SK-MEL-5 (cell line): ENCODE measurements around a stretch of chr22.

RAMPAGE:
- cytosol, long total RNA = no peak
- long total RNA = no peak
- nucleus, long total RNA = no peak
Measured at GRCh38 chr22:45227525-45227924, 13.2 kb downstream of the KIAA0930 start.

GRCh38 chr22:45319066-45319905 is 9.6 kb downstream of the FAM118A start:
RAMPAGE:
- cytosol, long total RNA = no peak
- long total RNA = no peak
- nucleus, long total RNA = no peak

DNA sequence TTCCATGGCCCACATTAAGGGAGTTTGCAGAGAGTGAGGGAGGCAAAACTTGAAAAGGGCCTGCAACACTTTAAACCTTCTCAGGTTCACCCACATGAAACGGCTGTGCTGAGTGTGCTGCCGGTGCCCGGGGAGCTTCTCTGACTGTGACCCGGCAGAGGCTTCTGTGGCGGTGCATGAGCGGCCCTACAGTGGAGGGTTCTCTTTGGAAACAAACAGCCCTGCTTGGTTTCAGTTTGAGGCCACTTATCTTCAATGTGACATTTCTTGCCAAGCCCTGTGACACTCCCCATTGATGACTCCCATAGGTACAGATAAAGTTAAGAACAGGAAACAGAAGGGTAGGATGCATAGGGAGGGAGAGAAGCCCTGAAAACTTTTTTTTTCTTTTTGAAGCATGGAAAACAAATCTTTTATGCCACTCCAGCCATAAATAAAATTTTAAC is 31.8 kb downstream of the FAM118A start:
RAMPAGE:
- cytosol, long total RNA = no peak
- long total RNA = no peak
- nucleus, long total RNA = no peak

DNA sequence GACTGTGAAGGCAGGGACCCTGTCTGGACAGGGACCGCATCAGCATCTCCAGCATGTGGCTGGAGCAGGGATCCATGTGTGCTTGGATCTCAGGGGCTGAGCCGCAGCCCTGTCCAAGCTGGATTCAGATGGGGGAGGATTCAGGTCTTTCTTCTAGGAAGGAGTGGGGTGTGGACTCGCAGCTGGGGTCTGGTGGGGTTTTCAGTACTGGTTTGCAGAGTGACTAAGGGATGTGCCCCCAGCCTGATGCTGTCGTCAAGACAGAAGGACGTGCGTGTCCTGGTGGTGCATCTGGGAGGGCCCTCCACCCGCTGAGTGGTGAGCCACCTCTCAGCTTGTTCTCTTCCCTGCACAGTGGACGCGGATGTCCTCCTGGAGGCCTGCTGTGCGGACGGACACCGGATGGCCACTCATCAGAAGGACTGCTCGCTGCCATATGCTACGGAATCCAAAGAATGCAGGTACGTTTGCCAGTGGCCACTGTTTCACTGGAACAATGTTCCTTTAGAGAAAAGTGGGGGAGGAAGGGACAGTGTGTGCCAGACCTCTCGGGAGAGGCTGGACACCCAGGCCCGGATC is 15.7 kb downstream of the FBLN1 start:
RAMPAGE:
- cytosol, long total RNA = no peak
- long total RNA = no peak
- nucleus, long total RNA = no peak

DNA sequence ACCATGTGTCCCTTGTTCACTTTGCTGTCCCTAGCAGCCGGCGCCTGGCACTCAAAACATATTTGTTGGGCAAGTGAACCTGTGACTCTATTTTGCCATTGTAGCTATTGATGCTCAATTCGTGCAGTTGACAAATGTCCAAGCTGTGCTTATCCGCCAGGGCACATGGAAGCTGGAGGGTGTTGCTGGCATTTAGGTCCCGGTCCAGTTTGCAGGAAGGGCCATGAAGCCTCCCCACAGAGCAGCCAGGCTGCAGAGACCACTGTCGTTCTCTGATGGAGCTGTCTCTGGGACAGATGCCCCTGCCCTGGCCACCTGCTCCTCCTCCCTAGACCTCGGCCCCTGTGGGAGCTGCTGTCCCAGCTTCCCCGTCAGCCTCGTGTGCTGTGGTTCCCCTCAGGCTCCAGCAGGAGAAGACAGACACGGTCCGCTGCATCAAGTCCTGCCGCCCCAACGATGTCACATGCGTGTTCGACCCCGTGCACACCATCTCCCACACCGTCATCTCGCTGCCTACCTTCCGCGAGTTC is 71.5 kb downstream of the FBLN1 start:
RAMPAGE:
- cytosol, long total RNA = no peak
- long total RNA = no peak
- nucleus, long total RNA = no peak

GRCh38 chr22:45626187-45626764 is 45.4 kb upstream of the ATXN10 start:
RAMPAGE:
- cytosol, long total RNA = no peak
- long total RNA = no peak
- nucleus, long total RNA = no peak

RAMPAGE:
- cytosol, long total RNA = no peak
- long total RNA = no peak
- nucleus, long total RNA = no peak
Measured at GRCh38 chr22:45756953-45757623, 85.5 kb downstream of the ATXN10 start.

RAMPAGE:
- cytosol, long total RNA = no peak
- long total RNA = no peak
- nucleus, long total RNA = no peak
Measured at GRCh38 chr22:45762692-45763431, 91.2 kb downstream of the ATXN10 start.

DNA sequence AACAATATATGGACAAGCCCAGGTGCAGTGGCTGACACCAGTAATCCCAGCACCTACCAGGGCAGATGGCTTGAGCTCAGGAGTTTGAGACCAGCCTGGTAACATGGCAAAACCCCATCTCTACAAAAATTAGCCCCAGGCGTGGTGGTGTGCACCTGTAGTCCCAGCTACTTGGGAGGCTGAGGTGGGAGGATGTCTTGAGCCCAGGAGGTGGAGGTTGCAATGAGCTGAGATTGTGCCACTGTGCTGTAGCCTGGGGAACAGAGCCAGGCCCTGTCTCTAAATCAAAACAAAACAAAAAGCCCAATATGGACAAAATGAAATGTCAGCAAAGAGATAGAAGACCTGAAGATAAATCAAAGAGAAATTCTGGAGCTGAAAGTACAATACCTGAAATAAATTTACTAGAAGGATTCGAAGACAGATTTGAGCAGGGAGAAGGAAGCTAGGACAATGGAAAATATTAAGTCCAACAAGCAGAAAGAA is 151.1 kb downstream of the WNT7B start:
RAMPAGE:
- cytosol, long total RNA = no peak
- long total RNA = no peak
- nucleus, long total RNA = no peak

DNA sequence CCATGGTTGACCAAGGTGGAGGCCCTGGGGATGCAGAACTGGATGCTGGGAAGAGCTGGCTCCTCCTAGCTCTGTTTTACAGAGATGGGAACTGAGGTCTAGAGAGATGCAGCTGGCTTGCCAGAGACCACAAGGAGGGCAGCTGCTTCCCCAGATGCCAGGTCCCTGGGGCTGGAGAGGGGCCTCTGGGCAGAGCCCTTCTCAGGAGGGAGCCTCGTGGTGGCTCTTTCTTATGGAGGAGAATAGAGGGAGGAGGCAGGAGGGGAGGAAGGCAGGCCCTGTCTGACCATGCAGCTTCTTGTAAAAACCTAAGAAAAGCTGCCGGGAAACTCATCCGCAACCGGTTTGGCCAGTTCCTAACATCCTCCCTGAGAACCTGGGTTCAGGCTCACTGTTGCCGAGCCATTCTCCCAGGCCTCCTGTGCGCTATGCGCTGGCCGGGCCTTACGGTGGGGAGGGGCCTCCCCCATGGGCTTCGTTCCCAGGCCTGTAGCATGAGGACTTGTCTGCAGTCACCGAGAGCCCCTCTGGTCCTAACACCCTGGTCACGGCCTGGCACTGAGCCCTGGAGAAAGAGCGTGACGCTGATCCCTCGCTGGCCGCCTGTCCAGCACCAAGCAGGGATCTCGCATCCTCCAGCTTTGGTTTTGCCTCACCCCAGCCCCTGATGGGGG is 80.5 kb downstream of the WNT7B start:
RAMPAGE:
- cytosol, long total RNA = no peak
- long total RNA = no peak
- nucleus, long total RNA = no peak

DNA sequence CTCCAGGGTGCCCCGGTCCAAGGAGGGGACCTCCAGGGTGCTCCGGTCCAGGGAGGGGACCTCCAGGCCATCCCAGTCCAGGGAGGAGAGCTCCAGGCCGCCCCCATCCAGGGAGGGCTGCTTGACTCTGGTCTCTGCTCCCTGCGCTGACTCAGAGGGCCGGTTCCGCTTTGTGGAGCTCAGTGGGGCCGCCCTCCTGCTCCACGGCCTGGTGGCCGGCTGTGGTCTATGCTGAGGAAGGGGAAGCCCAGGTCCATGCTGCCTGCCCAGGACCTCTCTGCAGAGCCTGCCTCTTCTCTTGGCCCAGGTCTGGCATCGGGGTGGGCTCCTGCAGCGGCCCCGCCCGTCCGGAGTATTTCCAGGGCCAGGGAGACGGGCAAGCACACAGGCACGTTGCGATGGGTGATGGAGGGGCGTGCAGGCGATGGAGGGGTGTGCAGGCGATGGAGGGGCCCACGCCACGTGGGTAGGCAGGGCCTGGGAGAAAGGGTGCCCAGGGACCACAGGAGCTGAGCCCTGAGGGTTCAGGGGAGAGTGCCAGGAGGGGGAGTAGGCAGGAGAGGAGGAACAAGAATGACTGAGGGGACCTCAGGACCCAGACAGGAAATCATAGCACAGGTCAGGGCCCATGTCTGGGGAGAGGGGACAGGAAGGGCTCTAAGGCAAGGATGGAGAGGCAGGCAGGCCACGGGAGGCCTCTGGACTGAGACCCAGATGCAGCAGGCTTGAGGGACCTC is 19.7 kb upstream of the WNT7B start:
RAMPAGE:
- cytosol, long total RNA = no peak
- long total RNA = no peak
- nucleus, long total RNA = no peak

RAMPAGE:
- cytosol, long total RNA = no peak
- long total RNA = no peak
- nucleus, long total RNA = no peak
Measured at GRCh38 chr22:46035595-46035904, 58.6 kb upstream of the WNT7B start.

RAMPAGE:
- cytosol, long total RNA = no peak
- long total RNA = no peak
- nucleus, long total RNA = no peak
Measured at GRCh38 chr22:46040376-46041563, 63.8 kb upstream of the WNT7B start.

RAMPAGE:
- cytosol, long total RNA = no peak
- long total RNA = no peak
- nucleus, long total RNA = no peak
Measured at GRCh38 chr22:46046018-46046567, 69.1 kb upstream of the WNT7B start.

DNA sequence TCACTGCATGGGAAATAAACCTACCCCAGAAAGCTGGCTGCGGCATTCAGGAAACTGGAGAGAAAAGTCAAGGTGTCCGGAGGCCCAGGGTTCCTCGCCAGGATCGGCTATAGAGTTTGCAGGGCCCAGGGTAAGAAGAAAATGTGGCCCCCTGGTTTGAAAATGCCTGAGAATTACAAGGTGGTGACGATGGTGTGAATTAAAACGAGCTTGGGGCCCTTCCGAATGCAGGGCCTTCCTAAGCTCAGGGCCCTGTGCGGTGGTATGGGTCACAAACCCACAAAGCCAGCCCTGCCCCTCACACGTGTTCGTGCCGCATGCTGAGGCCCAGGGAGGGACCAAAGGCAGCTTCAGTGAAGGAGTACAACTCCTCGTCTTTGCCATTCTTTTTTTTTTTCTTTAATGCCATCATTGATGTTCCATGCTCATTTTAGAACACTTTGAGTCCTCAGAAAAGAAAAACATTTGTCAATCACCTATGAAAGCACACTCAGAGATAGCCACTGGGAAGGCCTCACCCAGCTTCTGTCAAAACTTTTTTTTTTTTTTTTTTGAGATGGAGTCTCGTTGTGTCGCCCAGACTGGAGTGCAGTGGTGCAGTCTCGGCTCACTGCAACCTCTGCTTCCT is 71.3 kb upstream of the WNT7B start:
RAMPAGE:
- cytosol, long total RNA = no peak
- long total RNA = no peak
- nucleus, long total RNA = no peak

DNA sequence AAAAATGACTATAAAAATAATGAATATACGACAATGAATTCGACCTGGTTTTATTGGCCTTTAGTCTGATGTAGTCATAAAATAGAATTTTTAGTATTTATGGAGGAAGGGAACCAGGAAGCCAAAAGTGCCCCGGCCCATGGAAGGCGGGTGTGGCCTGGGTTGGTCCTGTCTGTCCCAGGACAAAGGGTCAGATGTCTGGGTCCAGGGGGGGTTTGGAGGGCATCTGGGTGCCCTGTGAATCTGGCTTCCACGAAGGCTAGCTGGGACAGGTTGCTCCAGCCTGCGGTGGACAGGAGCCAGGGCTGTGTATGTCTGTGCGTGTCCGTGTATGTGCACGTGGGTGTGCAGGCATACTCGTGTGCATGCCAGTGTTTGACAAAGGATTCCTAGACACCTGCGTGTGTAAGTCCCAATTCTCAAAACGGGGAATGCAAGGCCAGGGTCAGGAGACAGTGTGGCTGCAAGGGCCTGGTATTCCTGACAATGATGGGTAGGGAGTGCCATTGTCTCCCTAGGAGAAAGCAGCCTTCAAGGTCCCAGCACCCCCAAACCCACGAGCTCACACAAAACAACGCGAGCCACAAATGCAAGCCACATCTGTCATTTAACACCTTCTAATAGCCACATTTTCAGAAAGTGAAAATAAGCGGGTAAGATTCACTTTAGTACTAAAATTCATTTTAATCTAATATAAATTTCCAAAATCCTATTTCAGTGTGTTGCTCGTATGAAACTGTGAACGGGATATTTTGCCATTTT is 78.3 kb upstream of the WNT7B start:
RAMPAGE:
- cytosol, long total RNA = no peak
- long total RNA = no peak
- nucleus, long total RNA = no peak

DNA sequence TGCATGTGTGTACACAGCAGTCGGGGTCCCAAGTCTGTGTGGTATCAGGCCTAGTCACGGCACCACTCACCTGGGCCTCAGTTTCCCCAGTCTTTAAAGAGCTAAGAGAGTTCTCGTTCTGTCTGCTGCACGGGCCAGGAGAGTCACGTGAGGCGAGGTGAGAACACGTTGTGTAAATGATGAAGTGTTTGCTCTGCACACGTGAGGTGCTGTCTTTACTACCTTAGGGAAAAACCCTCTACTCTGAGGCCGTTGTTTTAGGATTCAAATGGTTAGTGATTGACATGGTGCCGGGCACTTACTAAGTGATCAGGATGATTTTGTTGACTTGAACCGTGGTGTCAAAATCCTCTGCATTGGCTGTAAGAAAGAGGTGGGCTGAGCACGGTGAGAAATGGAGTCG is 86.5 kb upstream of the PPARA start:
RAMPAGE:
- cytosol, long total RNA = no peak
- long total RNA = no peak
- nucleus, long total RNA = no peak

RAMPAGE:
- cytosol, long total RNA = no peak
- long total RNA = no peak
- nucleus, long total RNA = no peak
Measured at GRCh38 chr22:46073983-46074856, 76.1 kb upstream of the PPARA start.

GRCh38 chr22:46100475-46100932 is 49.8 kb upstream of the PPARA start:
RAMPAGE:
- cytosol, long total RNA = no peak
- long total RNA = no peak
- nucleus, long total RNA = no peak

DNA sequence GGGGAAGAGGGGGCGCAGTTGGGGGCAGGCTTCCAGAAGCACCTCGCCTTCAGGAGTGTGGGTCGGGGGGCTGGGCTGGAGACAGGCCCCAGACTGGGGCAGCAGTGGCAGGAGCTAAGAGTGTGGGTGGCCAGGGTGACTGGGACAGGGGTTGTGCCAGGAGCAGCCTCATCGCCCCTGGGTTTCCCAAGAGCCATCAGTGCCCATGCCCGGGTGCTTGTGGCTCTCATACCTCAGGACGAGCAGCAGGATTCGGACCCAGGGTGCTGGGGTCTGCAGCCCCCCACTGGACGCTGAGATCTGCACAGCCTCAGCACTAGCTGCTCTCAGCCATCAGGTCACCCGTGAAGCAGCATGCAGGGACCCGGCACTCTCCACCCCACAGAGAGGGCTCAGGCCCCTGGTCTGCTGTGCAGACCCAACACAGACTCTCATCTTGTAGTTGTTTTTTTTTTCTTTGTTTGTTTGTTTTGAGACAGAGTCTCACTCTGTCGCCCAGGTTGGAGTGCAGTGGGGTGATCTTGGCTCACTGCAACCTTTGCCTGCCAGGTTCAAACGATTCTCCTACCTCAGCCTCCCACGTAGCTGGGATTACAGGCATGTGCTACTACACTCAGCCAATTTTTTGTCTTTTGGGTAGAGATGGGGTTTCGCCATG is 18.4 kb upstream of the PPARA start:
RAMPAGE:
- cytosol, long total RNA = no peak
- long total RNA = no peak
- nucleus, long total RNA = no peak